AG09319 (cell line): ENCODE data around the gene IL20.

- RRBS, result no CpG with 5 or more reads among the region's 4 CpGs
Measured at GRCh38 chr1:206053671-206054068, 697 bp downstream of the RHEX start.

DNA sequence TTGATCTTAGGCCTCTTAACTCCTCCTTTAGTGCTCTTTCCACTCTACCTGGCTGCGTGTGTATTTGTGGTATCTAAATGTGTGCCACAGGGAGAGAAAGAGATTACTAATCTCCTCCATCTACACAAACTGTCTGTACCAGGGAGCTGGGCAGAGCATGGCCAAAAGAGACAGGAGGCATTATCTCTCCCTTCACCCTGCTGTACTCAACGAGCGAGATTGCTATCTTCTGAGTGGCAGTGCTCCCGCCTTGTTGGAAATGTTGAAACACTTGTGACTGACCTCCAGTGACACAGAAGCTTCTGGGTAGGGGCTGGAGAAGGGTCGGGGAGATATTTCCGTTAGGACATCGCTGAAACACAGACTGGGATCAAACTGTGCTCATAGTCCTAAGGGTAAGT, 30.3 kb downstream of the RHEX start:
- RRBS, result no CpG with 5 or more reads among the region's 7 CpGs

- RRBS, result no CpG with 5 or more reads among the region's 4 CpGs
Measured at GRCh38 chr1:206471554-206471915, 1.3 kb downstream of the IKBKE start.

DNA sequence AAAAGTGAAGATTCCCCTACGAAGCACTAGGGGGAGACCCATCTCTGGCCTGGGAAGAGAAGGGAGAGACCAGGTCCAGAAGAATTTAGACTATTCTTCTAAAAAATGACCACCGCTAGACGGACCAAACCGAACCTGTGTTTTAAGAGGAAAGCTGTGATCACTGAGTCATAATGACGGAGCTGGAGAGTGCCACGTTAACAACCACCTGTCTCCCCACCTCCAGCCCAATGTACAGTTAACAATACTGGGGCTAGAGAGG, 1.3 kb upstream of the RASSF5 start:
- RRBS, result no CpG with 5 or more reads among the region's 6 CpGs

DNA sequence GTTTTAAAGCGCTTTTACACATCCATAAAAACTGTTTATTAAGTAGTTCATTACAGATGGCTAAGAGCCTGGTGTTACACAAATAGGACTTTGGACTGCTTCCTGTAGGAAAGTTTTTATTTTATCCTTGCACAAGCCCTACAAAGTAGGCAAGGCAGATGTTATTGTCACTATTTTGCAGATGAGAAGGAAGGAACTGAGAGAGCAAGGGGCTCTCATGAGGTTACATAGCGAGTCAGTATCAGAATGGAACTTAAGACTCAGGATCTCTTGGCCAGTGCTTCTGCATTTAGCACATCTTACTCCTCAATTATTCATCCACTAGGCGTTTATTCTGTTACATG, 2.6 kb upstream of the MAPKAPK2 start:
- RRBS, result no CpG with 5 or more reads among the region's 3 CpGs

DNA sequence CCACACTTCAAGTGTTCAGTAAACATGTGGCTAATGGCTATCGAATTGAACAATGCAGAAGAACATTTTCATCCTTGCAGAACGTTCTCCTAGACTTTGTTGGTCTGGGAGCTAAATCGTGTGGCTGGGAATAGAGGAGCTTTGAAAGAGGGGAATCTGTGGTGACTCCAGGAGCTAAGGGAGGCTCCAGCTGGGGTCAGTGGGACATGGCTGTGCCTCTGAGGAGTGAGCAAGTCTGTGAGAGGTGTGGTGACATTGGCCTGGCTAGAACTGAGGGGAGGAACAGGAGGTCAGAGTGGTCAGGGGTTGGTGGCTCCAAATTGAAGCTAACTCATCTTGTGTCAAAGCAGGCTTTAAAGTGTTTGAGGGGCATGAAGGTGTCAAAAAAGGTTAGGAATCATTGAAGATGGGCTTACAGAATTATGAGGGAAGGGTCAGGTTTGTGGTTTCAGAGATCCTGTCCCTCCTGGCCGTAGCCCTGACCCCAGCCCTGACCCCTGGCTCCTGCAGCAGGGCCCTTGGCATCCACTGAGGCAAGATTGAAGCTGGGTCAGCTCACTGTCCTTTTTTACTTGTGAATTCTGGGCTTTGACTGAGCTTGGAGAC, 5.2 kb downstream of the MAPKAPK2 start:
- RRBS, result no CpG with 5 or more reads among the region's 4 CpGs

DNA sequence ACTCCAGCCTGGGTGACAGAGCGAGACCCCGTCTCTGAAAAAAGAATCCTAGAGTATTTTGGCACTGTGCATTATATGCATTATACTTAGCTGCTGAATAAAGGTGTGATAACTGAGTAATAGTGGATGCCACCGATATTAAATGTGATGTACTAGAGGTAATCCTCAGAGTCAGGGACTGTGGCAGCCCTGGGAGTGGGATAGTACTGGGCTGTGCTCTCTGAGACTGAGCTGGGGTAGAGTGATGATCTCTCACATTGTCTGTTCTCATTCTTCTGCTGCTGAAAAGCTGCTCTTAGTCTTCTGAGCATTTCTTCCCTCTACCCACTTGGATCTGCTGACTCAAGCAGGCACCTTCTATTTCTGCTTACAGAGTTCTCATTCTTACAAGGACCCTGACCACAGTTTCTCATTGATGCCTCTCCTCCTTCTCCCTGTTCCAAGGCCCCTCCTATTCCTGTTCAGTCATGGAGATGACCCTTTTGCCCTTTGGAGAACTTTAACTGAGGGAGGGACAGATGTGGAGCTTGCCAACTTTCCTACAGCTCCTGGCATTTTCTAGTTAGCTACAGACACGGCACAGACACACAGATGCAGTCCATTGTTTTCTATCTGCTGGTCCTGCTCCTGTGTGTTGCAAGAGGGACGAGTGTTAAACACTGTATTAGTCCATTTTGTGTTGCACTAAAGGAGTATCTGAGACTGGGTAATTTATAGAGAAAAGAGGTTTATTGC, 12.1 kb downstream of the MAPKAPK2 start:
- RRBS, result no CpG with 5 or more reads among the region's 5 CpGs

GRCh38 chr1:206711406-206711866, 26.7 kb downstream of the MAPKAPK2 start:
- RRBS, result no CpG with 5 or more reads among the region's 4 CpGs

DNA sequence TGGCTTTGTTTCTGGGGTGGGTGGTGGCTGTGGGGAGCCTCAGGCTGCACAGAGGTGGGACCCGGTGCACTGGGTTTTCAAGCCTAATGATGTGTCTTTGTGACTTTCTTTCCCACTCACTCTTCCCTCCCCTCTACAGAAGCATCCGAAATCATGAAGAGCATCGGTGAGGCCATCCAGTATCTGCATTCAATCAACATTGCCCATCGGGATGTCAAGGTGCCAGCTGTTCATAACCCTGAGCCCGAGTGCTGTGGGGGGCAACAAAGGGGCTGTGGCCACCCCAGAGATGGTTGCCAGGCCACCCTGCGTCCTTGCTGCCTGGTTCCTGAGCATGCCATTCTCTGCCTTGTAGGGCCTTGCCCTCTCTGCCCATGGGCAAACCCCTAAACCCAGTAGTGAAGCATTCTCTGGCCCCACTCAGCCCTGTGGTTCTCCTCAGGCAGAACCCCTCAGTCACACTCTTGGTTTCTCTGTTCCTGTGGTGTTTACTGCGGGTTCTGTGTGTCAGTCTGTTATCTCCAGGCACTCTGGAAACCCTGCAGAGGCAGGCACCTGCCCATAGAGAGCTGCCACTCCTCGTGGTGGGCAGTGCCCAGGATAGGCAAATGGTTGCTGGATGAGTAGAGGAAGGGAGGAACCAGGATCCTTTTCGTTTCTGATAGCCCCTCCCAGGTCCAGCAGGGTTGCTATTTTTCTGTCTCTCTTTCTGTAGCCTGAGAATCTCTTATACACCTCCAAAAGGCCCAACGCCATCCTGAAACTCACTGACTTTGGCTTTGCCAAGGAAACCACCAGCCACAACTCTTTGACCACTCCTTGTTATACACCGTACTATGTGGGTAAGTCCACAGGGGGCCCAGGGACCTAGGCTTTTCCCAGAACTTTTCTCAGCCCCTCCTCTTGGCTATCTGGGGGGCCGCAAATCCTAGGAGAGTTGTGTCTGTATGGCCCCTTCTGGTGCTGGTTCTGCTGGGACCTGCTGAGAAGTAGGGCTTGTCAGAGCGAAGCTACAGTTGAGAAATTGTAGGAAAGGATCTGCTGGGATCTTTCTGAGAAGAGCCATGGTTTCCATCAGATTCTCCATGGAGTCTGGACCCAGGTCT, 41.0 kb upstream of the IL19 start:
- RRBS, result no CpG with 5 or more reads among the region's 13 CpGs

GRCh38 chr1:206757648-206758274, 12.8 kb upstream of the IL19 start:
- RRBS, result no CpG with 5 or more reads among the region's 10 CpGs

DNA sequence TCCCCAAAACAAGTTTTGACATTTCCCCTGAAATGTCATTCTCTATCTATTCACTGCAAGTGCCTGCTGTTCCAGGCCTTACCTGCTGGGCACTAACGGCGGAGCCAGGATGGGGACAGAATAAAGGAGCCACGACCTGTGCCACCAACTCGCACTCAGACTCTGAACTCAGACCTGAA, at the start of gene IL20:
Gene IL20, plus strand, starts transcription at position 152 of the 179 bp plus-strand sequence.
- RRBS, result no CpG with 5 or more reads among the region's 4 CpGs

DNA sequence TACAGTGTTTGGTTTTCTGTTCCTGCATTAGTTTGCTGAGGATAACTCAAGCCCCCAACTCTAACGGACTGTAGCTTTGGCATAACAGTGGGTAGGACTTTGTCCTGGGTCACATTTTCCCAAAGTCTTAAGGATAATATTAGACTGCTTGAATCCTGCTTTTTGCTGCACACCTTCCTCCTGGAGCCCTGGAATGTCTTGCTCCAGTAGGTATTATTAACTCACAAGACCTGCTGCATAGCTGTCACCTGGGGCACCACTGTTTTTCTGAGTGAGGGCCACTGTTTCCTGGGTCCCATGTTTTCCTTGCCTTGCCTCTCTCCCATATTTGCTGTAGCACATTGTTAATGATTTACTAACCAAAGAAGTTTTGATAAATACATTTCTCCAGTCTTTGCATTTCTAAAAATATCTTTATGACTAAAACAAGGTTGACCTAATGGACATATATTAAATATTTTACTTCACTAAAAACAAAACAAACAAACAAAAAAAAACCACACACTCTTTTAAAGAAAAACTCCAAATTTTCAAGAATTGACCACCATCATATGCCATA, 22.5 kb upstream of the FCAMR start:
- RRBS, result no CpG with 5 or more reads among the region's 1 CpG

GRCh38 chr1:207024280-207024744, 8.2 kb downstream of the C1orf116 start:
- RRBS, result no CpG with 5 or more reads among the region's 5 CpGs

GRCh38 chr1:207049168-207049797, 1.7 kb downstream of the YOD1 start:
- RRBS, result no CpG with 5 or more reads among the region's 12 CpGs

DNA sequence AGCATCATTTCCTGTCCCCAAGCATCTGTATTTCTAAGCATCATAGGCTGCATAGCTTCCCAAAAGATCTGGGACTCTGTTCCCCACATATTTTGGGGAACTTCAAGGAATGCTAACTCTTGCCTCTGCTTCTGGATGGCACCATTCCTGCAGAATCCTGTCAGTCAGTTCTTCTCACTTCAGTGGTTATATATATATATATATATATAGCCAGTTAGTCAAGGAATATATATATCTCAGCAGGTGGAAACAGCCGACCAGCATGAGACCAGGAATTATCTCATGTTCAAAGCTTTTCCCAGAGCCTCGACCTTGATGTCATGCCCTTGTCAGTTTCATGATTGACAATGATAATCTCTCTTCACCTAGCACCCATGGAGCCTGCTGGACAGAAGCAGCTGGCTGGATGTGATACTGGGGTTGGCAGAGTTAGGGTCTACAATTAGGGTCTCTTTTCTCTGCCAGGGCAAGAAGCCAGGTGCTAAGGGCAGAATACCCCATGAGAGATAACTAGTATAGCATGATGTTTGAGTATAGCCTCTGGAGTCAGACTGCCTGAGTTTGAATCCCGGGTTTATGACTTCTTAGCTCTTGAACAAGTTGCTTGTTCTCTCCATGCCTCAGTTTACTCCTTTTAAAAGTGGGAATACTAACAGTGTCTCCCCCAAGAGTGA, 2.5 kb downstream of the PFKFB2 start:
- RRBS, result no CpG with 5 or more reads among the region's 3 CpGs

DNA sequence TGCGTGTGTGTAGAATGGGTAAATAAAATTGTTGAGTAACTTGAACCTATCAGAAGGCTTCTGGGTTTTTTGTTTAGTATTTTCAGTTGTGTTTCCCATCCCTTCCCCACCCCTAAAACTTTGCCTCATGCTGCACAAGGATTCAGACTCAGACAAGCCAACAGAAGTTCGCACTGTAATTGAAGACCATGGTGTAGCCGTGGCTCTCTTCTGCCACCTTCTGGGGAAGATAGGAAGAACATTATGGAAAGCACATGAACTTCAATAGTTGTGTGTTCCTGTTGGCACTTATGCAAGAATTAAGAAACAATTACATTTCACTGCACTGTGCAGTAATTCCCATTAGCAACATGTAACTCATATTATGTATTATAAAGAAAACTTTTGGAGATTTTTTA, 10.9 kb upstream of the C4BPB start:
- RRBS, result no CpG with 5 or more reads among the region's 3 CpGs

- RRBS, result no CpG with 5 or more reads among the region's 1 CpG
Measured at GRCh38 chr1:207107550-207108032, 3.6 kb downstream of the C4BPA start.

DNA sequence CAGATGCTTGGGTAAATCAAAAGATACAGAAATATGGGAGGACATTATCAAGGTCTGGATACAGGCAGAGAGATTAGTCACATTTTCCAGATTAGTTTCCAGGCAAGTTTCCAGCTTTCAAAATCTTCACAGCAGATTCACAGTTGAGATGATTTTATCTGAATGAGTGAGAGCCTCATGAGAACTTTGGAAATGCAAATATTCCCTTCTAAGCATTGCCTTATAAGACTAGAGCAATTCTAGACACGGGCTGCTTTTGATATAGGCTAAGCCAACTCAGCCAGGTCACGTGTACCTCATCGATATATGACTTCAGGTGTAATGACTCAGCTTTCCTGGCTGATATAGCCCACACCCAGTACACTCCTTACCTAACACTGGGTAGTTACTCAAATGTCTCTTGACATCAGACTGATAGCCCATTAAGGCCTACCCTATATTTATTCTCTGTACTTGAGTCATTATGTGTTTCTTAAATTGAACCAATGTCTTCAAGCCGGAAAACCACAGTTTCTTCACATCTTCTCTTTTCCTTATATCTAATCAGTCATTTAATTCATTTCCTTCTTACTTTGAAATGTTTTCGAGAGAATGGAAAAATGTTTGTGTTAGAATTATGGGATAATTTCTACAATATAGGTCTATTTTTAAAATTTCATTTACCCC, 88.8 kb upstream of the CD55 start:
- RRBS, result no CpG with 5 or more reads among the region's 5 CpGs